AG04449 (cell line): ENCODE data around the genes PTMA, CHRND and KCNJ13.

- RRBS: no CpG with 5 or more reads among the region's 12 CpGs
Measured at GRCh38 chr2:231605358-231606038, 12.8 kb downstream of the TEX44 start.

DNA sequence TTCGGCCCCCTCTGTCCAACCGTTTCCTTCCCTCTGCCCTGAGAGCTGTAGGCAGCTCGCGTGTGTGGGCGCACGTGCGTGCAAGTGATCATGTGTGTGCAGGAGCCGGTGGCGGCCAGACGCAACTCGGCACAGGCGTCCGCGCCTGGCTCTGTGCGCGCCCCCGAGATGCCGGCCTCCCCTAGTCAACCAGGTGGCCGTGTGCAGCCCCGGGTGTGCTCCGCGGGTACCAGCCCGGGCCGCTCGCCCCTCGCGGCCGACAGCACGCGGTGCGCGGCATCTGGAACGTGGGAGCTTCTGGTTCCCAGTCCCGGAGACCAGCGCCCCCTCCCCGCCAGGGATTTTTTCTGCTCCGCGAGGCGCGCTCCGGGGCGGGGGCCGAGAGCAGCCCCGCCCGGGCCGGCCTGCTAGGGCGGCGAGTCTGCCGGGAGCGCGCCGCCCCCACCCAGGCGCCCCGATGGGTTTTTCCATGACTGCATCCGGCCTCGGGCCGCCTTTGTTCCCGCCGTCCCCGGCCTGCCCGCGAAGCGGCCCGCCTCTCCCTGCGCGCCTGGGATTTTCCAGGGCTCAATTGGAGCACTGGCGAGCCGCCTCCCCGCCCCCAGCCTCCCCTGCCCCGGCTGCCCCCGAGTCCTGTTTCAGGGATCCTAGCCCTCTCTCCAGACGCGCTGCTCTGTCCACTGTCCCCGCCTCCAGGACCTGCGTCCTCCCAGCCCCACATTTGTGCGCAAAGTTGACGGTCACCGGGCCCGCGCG lies 21.4 kb downstream of the TEX44 start:
- RRBS: 2% methylated on average over 41 of the region's 81 CpGs

DNA sequence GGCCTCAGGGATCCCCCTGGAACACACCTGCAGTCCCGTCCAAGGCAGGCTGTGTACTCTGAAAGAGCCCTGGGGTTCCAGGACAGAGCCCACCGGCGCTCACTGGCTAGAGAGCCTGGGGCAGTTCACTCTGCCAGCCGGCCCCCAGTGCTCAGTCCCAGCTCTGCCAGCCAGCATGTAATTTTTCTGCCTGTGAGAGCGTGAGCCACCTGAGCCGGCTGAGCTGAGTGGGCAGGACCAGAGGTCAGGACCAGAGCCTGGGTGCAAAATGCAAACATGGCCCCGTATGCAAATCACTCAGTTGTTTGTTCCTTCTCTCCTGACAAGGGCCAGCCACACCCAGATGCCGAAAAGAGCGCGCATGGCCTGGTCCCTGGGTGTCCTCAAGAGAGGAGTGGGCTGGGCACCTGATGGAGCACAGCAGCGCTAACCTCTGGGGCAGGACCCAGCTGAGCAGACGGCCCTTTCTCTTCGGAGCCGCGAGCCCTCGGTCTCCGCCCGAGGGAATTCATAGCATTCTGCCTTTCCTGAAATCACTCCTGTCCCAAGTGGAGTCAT lies 36.6 kb upstream of the PTMA start:
- RRBS: 72% methylated on average over 2 of the region's 18 CpGs

DNA sequence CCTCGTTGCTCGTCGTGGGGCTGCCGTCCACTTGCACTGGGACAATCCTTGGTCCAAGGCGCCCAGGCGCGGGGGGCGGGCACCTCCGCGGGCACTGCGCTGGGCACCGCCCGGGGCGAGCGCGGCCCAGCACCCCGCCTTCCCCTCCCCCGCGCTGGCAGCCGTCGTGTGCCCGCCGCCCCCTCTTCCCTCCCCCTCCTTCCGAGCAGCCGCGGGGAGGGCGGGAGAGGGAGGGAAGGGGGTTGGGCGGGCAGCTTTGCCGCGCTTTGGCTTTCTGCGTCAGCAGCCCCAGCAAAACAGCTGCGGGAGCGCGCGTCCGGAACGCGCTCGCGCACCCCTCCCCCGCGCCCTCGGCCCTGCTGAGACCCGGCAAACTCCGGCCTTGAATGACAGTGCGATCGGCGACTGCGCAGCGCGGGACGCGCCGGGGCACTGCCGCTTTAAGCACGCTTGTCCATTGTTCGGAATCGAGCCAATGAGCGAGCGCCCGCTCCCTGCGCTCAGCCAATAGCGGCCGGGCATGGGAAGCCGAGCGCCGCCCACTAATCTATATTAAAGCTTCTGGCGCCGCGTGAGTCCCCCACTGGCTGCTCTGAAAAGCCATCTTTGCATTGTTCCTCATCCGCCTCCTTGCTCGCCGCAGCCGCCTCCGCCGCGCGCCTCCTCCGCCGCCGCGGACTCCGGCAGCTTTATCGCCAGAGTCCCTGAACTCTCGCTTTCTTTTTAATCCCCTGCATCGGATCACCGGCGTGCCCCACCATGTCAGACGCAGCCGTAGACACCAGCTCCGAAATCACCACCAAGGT lies at the start of gene PTMA:
PTMA (plus strand) TSS at position 578 of the 806 bp plus-strand sequence.
- RRBS: 3% methylated on average over 26 of the region's 91 CpGs

DNA sequence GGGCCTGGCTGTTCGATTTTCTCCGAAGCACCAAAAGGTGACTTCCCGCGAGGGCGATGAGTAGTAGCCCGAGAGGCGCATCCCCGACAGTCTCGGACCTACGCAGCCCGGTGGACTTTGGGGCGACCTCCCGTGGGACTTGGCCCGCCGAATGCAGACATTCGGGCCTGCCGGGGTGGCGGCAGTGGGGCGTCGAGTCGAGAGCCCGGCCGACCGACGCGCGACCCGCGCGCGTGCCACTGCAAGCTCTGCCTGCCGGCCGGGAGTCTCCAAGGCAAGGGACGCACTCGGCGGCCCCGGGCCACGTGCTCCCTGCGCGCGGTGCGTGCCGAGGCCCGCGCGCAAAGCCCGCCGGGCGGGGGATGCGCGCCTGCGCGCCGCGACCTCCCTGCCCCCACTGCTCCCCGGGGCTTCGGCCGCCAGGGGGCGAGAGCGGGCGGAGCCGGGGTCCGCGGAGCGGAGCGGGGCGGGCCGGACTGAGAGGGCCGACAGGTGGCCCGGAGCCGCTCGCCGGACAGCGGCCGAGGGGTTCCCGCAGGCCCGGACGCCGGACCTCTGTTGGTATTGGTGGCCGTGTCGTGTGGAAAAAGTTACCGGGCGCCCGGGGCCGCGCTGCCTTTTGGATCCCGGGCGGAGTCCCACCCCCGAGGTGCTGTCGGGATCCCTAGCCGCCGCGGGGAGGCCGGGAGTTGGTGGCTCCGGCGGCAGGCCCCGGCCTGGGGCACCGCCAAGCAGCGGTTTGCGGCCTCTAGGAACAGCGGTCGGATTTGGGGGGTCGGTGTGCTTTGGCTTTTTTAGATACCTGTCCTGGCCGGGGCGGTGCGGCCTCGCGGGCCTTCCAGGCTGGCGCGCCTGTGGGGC lies 1.9 kb downstream of the PTMA start:
- RRBS: 2% methylated on average over 65 of the region's 110 CpGs

GRCh38 chr2:231712080-231713267 lies 4.1 kb downstream of the PTMA start:
- RRBS: no CpG with 5 or more reads among the region's 25 CpGs

DNA sequence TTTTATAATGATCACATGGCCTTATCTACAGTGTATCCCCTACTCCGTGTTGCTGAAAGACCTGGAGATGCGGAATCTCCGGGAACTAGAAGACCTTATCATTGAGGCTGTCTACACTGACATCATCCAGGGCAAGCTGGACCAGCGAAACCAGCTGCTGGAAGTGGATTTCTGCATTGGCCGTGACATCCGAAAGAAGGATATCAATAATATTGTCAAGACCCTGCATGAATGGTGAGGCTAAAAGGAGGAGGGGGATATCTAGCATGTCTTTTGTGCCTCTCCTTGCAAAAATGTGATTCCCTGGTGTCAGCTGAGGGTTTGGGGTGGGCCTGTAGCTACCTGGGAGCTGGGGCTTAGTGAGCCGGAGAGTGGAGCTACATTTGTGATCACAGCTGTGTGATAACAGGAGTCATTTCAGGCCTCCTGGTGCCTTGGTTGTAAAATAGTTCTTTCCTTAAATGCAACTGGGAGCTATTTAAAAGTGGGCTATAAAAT lies 9.9 kb downstream of the COPS7B start:
- RRBS: no CpG with 5 or more reads among the region's 7 CpGs

DNA sequence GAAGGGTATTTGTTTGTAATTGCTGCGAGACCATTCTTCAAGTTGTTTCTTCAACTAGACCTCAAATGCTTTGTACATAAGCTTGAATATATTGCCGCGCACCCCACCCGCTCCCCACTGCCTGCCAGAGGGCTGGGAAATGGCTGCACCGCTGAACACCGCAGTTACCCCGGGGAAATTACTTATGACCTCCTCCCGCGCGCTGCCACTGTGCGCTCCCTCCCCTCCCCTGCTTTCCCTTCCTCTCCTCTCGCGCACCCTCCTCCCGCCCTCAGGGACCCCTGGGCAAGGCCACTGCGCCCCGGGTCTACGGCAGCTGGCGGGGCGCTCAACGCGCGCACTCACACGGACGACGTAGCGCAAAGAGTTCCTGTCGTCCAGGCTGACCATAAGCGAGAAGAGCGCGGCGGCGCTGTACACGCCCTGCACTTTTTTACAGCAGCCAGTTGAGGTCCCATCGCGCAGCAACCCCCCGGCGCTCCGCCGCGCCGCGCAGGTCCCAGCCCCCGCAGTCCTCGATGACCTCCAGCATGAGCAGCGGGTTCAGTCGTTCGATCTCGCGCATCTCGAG lies 7.9 kb downstream of the ALPP start:
- RRBS: no CpG with 5 or more reads among the region's 50 CpGs

DNA sequence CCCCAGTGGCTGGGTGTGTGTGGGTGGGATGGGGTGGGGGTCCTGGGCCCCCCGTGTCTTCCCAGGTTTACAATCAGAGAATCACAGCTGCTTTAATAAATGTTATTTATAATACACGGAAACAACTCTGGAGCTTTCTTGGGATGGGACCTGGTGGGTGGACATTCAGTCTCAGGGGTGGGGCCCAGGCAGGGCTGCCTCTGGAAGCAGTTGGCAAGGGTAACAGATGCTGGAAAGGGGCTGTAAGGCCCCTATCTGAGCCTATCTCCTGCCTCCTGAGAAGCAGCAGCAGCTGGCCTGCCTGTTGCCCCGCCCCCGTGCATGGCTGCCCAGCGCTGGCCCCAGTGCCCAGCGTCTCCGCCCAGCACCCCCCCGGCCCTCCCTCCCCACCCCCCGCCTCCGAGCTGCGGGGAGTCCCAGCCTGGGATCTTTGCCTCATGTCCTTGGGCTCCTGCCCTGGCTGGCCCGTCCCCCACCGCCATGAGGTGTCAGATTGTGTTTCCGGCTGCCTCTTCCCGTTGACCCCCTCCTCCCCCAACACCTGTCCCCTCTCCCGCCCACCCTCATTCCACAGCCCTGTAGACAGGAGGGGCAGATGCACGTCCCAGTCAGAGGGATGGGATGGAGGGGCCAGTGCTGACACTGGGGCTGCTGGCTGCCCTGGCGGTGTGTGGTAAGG lies at the start of gene CHRND:
CHRND (plus strand) TSS at position 566 of the 679 bp plus-strand sequence.
- RRBS: no CpG with 5 or more reads among the region's 18 CpGs

DNA sequence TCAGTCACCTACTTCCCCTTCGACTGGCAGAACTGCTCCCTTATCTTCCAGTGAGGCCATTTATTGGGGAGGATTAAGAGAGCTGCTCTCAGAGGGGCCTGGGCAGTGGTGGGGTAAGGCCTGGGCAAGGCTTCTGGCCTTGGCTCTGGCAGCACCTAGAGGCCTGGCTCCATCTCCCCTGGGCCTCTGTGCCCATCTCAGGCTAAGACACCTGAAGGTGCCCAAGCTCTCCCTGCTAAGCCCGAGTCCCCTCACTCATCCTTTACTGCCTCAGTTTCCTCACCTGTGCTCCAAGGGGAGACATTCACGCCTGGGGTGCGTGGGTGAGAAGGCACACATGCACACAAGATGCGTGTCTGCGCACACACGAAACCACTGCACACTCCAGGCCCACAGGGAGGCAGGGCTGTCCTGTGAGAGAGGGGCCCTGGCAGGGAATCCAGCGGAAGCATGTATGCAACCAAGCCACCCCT lies 2.0 kb downstream of the CHRNG start:
- RRBS: no CpG with 5 or more reads among the region's 8 CpGs

- RRBS: no CpG with 5 or more reads among the region's 5 CpGs
Measured at GRCh38 chr2:232755981-232756373, 20.4 kb downstream of the KCNJ13 start.

GRCh38 chr2:232776220-232777003 lies at the start of gene KCNJ13:
Gene KCNJ13 (minus strand): TSS chr2:232776565.
- RRBS: no CpG with 5 or more reads among the region's 2 CpGs

GRCh38 chr2:232806441-232806838 lies 30.1 kb upstream of the KCNJ13 start:
- RRBS: no CpG with 5 or more reads among the region's 4 CpGs

DNA sequence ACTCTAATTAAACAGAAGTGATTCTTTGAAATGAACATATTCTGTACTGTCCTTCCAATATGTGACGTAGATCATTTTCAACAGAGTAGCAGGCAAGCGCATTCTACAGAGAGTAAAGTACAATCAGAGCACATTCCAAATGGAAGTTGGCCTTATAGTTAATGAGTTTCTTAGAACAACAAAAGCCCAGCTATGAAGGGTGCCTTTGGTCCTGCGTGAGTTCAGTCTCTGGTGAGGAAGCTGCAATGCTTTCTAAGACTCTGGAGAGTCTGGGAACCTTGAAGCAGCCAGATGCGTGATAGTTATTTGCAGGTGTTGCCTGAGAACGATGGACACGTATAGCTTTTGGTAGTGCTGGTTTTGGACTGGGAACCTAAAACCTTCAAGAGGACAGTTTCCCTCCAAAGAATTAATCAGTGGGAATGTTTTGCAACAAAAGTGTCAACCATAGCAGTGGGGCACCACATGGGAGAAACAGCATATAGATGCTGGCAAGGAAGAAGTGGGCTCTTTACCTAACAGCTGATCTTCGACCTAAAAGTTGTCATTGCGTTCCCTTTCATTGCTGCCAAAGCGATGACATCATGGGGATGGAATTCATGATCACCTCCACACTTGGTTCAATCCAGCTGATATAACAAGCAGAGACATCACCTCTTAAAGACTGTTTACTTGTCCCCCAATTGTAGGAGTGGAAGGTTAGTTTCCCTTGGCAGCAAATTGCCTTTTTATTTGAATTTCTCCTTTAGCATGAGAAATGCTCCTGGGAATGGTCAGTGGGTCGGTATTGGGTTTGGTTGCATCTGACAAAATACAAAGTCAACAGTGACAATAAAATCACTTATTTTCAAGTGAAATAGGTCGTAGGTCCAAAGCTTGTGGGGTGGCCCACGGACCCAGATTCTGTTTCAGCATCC lies 9.2 kb upstream of the SNORC start:
- RRBS: no CpG with 5 or more reads among the region's 12 CpGs

DNA sequence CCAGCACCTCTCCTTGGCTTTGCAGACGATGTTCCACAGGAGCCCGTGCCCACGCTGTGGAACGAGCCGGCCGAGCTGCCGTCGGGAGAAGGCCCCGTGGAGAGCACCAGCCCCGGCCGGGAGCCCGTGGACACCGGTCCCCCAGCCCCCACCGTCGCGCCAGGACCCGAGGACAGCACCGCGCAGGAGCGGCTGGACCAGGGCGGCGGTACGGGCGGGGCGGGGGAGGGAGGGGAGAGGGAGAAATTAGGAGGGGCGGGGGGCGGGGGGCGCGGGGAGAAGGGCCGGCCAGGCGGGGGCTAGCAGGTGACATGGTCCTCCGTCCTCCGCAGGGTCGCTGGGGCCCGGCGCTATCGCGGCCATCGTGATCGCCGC lies 5.8 kb downstream of the SNORC start:
- RRBS: 4% methylated on average over 12 of the region's 41 CpGs

DNA sequence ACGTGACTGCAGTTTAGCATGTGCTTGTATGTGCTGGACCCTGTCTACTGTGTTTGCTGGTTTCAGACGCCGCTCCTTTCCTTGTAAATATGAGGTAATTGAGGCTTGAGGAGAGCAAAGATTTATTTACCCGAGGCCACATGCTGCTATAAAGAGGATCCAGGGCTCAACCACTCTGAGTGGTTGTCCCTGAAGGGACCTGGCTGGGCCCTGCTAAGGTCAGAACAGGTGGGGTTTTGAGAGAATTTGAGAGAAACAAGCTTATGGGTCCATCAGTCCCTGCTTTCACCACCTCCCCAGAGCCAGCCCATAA lies 57.1 kb downstream of the NGEF start:
- RRBS: no CpG with 5 or more reads among the region's 4 CpGs

- RRBS: 70% methylated on average over 2 of the region's 10 CpGs
Measured at GRCh38 chr2:233081369-233081808, 21.2 kb downstream of the INPP5D start.

DNA sequence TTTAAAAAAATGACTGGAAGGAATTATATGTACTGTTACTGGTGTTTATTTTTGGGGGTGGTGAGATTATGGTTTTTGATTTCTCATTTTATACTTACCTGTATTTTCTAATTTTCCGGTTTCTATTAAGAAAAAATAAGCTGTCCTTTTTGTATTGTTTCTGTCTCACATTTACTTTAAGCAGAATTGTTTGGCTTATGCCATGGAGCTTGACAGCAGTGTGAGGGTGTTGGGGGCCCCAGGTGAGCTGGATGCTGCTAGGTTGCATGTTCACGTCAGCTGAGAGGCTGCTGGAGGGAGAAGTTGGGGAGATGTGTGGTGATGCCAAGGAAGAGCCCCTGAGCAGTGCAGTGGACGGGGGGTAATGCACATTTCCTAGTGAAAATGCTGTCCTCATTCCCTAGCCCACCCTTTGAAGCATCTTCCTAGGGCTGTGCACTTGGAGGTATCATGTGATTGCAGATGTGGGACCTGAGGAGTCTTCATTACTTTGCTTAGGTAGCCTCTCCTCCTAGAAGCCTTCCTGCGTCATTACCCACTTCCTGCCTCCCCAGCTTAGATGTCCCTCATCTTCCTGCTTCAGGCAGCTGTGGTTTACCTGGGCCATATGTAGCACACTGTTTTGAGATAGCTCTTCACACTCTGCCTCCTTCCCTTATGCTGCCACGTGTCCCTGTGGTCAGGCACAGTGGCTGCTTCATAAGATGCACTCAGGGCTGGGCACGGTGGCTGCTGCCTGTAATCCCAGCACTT lies 16.2 kb downstream of the ATG16L1 start:
- RRBS: no CpG with 5 or more reads among the region's 6 CpGs

- RRBS: no CpG with 5 or more reads among the region's 5 CpGs
Measured at GRCh38 chr2:233270227-233270704, 18.8 kb downstream of the ATG16L1 start.

DNA sequence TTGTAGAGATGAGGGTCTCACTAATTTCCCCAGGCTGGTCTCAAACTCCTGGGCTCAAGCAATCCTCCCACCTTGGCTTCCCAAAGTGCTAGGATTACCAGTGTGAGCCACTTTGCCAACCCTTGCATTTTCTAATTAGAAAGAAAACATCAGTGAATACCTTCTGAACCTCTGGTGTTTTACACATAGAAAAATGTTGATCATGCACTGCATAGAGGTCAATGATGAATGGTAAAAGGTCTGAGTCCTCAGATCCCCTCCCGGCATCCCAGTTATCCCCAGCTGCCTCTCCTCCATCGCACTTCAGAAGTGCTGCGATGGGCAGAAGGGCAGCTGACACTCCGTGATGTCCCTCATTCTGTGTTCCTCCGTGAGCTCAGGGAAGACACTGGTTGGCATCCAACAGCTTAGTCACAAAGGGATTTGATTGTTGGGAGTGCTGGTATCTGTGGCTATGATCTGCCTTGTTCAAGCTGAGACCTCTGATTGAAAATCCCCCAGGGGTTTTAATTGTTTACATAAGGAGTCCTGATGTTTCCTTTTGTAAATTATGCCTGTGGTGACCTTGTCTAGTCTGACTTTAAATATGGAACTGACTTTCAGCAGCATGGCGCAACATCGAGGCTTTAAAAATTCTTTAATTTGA lies 19.0 kb upstream of the SAG start:
- RRBS: no CpG with 5 or more reads among the region's 7 CpGs